Islet of Langerhans (tissue), 1 donor: Measurements from ENCODE around the genes GTPBP10 and MTERF1.

GRCh38 chr7:84055478-84055910, 139.1 kb downstream of the SEMA3A start:
- RRBS: no CpG with 5 or more reads among the region's 15 CpGs

DNA sequence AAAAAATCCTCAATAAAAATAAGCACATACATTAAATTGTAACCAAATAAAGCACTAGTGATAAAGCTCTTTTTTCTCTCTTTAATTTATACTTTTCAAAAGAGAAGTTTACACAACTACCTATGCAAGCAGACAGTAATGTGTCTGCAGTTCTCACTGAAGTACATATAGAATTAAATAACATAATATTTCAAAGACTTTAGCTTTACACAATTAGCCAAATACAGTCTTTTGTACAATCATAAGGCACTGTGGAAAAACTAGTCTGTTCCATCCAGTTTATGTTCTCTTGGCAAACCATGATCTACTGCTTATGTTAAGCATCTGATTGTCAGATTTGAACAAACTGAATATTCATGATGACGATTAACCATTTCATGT, 923 bp downstream of the SEMA3A start:
- RRBS: no CpG with 5 or more reads among the region's 1 CpG

- RRBS: no CpG with 5 or more reads among the region's 5 CpGs
These were observed 177.4 kb upstream of the SEMA3A start for GRCh38 chr7:84371868-84372418.

- RRBS: no CpG with 5 or more reads among the region's 3 CpGs
These were observed 388.1 kb upstream of the SEMA3A start for GRCh38 chr7:84582751-84583041.

DNA sequence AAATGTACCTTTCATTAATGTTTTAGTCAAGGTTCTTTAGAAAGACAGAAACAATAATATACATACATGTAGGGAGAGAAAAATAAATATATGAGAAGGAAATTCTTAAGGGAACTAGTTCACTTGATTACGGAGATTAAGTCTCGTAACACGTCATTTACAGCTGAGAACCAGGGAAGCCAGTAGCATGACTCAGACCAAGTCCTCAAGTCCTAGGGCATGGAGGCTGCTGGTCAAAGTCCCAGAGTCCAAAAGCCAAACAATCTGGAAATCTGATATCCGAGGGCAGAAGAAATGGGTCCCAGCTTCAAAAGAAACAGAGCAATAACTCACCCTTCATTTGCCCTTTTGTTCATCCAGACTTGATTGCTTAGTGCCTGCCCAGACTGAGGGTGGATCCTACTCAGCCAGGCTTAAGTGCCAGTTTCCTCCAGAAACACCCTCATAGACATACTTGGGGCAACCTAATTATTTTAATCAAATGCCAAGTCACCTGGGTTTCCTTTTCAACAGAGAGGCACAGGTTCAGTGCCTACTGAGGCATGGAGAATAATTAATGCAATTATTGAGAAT, 484.9 kb downstream of the SEMA3D start:
- RRBS: no CpG with 5 or more reads among the region's 4 CpGs

- RRBS: no CpG with 5 or more reads among the region's 3 CpGs
These were observed 3.2 kb downstream of the ELAPOR2 start for GRCh38 chr7:87056297-87056674.

DNA sequence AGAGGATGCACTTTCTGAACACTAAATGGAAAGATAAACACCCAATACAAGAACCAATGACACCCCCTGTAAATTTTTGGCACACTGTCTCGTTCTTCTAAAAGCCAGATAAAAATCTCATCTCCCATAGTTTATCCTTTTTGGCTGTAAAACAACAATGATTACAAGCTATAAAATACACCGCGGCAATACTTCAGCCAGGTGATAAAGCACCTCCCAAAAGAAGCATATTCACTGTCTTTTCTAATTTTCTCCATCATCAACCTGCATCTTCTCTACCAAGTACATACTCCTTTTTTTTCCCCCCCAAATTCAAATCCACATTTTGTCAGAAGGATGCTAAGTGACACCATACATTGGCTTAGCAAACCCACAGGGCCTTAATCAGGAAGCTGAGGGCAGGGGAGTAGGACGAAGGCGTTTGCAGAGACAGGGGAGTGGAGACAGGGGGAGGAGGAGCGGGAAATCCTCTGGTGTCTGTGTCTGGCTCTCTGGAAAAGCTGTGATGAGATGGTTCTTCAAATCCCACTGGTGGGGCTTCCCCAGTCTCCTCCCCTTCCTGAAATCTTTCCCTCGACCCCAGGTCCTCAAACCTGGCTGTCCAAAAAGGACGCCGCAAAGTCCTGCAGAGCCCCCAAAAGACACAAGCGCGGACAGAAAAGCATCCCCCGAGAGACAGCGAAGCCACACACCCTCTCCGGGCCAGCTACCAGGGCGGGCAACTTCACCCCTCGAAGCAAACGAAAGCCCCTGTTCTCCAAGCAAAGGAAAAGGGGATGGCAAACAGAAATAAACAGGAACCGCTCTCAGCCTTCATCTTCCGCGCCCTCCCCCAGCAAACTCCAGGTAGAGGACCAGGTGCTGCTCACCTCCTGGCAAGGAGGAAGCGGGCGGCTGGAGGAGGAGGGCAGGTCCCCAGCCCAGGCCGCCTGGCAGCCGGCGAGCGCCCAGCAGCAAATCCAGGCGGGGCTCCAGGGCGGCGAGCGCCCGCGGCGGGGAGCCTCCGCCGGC, 693 bp downstream of the ELAPOR2 start:
- RRBS: 2% methylated on average over 12 of the region's 35 CpGs

DNA sequence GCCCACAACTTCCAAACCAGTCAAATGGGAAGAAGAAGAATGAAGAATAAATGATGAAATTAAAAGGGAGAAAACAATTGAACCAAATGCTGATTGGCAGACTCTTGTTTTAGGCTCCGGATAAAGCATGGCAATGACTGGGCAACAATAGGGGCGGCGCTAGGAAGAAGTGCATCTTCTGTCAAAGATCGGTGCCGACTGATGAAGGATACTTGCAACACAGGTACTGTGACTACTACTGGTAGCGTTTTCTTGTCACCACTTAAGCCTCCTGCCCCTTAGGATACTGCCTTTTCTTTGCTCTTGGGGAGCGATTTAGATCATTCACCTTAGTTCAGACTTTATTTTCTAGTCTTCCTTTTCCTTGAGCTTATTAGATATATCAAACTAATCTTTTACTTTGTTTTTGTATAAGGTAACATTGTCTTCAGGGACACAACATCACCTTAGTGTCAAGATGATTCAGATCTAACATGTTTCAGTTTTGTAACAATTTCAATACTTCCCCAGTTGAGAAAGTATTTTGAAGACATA, 29.9 kb downstream of the DMTF1 start:
- RRBS: no CpG with 5 or more reads among the region's 7 CpGs

DNA sequence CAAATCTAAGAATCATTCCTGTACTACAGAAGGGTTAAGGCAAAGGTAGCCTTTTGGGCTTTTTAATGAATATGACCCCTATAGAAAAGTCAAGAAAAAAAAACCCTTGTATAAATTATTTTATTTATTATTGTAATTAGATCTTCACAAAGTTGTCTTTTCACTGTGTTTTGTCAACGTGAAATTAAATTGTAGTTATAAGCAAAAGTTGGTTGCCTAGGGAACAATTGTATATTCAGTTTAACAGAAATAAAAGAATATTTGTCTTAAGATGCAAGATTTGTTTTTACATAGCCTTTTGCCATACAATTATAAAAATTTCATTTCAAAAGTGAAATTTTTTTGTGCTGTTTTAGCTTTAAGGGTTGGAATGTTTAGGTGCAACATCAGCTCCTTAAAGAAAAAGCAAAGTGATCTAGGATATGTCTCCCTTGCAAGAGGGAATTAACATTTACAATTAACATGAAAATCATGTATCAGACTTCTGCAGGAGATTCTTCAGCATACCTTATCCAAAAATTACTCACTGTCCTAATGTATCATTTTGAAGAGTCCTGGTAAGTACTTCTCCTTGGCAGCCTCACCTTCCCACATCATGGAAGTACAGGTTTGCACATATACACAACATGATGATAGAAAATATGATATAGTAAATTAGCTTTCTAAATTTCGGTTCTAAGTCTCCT, 23.3 kb downstream of the TMEM243 start:
- RRBS: no CpG with 5 or more reads among the region's 2 CpGs

DNA sequence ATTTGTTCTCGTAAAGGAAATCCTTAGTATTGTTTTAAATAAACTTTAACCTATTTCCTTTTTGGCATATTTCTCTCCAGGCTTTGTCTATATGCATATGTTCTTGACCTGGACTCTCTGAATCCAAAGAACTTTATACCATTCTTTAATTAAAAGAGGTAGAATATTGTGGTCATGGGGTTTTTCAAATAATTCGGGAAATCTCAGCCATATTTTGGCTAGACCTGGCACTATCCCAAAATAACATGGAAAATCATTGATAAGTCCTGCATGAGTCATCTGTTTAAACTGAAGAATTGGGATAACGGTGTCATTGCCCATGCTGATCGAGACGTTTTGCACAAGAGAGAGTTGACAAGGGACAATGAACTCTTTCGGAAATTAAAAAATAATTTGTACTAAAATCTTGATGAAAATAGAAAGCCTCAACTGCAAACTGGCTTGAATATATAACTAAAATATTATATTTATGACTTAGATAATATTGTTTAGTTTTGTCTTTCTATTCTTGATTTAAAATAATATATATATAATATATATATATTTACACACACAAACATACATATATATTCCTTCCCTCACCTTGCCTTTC, 19.9 kb upstream of the ABCB4 start:
- RRBS: no CpG with 5 or more reads among the region's 6 CpGs

- RRBS: no CpG with 5 or more reads among the region's 10 CpGs
These were observed 1.4 kb downstream of the ABCB1 start for GRCh38 chr7:87599181-87599773.

DNA sequence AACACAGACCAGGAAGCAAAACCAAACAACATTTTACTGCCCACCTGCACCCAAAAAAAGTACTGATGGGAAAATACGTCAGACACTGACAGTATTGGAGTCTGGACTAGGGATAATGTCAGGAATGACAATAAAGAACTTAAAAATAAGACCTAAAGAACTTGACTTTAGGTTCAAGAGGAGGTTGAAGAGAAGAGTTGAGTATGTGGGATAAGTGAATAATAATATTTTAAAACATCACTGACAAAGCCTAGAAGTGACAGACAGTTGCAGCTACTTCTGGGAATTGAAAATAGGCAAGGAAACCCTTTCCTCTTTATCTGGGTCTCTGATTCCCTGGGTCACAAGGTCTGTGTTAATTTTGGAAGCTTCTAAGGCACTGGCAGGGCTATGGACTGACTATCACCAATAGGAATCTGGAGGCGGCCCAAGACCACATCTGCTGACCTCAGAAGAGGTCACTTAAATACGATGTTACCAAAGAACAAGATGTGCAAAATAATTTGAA, 5.2 kb upstream of the STEAP4 start:
- RRBS: no CpG with 5 or more reads among the region's 3 CpGs

DNA sequence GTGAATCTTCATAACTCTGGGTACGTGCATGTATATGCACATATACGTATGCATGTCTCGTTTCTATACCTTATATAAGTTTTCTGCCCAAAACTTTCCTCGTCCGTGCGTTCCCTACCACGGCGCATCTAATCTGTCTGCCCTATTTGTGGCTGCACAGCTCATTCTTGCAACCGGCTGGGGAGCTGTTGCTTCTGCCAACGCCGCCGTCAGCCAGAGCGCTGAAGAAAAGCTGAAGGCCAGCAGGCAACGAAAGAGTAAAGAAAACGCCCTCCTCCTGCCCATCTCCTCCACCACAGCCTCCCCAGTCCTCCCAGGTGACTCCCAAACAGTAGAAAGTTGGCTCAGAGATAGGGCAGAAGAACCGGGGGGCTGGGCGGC, 700 bp upstream of the ZNF804B start:
- RRBS: no CpG with 5 or more reads among the region's 17 CpGs

DNA sequence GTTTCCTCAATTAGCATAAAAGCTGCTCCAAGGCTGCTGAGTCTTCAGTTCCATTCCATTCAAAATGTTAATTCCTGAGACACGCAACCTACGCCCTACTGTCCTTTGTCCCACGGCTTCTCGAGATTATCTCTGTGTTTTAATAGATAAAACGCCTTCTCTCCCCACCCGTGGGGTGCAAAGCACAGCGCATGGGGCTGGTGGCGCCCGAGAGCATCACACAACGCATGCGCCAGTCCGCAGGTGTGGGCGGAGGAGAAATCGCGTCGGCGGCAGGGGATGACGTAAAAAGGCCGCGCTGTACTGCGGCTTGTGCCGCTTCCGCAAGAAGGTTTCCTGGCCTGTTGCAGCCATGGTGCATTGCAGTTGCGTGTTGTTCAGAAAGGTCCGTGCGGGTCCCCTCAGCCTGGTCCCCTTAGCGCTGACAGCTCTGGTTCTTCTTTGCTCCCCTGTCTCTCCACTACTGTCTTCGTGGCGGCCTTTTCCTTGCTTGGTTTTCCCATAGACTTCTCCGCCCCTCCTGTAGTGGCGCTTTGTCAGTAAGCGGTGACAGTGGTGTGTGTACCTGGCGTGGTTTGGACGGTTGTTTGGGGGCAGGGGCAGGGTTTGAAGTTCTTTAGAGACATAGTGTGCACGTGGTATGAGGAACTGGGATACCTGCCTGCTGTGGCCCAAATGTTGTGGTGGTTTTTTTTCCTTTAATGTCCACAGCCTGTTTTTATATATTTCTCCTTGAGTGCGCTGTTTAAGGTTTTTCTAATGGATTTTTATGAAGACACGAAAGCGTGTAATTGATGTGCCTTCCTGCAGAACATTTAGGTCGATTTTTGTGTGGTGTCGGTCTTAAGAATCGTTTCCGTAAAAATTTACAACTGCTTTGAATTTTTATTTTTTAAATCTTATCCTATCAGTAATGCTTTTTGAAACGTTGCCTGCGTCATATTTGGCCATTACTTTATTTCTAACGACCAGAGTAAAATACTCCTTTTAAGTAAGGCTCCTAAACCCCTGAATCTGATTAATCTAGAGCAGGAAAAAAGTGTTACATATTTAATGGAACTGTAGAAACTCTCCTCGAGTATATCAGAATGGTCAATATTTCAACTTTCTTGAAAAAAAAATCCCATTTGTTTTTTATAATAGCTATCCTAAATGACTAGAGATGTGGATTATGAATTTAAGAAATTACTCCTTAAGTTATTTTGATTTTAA, at the start of gene GTPBP10:
Gene GTPBP10, plus strand, starts transcription at position 327 of the 1,212 bp plus-strand sequence.
- RRBS: no CpG with 5 or more reads among the region's 46 CpGs

DNA sequence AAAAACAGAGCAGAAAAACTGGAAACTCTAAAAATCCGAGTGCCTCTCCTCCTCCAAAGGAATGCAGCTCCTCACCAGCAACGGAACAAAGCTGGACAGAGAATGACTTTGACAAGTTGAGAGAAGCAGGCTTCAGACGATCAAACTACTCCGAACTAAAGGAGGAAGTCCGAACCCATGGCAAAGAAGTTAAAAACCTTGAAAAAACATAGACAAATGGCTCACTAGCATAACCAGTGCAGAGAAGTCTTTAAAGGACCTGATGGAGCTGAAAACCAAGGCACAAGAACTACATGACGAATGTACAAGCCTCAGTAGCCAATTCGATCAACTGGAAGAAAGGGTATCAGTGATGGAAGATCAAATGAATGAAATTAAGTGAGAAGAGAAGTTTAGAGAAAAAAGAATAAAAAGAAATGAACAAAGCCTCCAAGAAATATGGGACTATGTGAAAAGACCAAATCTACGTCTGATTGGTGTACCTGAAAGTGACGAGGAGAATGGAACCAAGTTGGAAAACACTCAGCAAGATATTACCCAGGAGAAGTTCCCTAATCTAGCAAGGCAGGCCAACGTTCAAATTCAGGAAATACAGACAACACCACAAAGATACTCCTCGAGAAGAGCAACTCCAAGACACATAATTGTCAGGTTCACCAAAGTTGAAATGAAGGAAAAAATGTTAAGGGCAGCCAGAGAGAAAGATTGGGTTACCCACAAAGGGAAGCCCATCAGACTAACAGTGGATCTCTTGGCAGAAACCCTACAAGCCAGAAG, 211.6 kb downstream of the CDK14 start:
- RRBS: no CpG with 5 or more reads among the region's 11 CpGs

- RRBS: 3% methylated on average over 3 of the region's 45 CpGs
These were observed at the start of gene MTERF1 for GRCh38 chr7:91880372-91881316. MTERF1 (minus strand) TSS chr7:91880702.

GRCh38 chr7:92061037-92061458, 73.2 kb downstream of the CYP51A1 start:
- RRBS: no CpG with 5 or more reads among the region's 5 CpGs

DNA sequence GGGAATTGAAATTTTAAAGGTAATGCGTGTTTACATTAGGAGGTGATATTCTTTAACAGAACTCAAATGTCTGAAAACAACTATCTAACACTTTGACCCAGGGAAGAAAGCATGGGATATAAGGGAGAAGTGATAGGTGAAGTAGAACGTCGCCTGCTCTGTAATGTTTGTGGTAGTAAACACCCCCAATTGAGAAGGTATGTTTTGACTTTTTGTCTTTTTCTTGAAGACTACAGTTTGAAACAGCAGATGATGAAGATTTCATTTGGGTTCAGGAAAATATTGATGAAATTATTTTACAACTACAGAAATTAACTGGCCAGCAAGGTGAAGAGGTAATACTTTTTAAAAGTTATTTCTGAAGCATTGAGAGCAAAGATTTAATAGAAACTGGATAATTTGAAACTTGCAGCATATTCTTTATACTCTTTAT, 36.4 kb downstream of the CYP51A1 start:
- RRBS: no CpG with 5 or more reads among the region's 3 CpGs

DNA sequence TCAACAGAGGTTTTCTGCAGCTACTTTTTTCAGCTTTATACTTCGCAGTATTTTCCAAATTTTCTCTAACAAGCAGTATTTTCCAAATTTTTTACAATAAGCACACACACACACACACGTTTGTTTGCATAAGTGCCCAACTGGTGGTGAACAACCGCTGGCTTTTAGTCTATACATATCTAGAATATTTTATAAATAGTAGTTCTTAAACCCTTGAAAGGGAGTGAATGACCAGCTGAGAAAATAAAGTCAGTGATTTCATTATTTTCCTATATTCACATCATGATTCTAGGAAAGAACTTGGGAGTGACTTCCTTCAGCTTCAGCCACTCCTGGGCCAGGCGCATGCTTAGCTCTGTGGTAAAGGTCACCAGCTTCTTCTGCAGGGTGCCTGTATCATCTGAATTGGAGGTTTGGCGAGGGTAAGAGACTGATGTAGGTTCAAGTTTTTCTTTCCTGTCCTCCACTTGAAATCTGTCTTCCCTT, 13.6 kb downstream of the GATAD1 start:
- RRBS: no CpG with 5 or more reads among the region's 5 CpGs

GRCh38 chr7:92608266-92609298, 18.4 kb upstream of the FAM133B start:
- RRBS: 13% methylated on average over 7 of the region's 28 CpGs